Mesenteric fat pad (tissue), 1 donor: Measurements from ENCODE around the gene GOLGA6L24.

GRCh38 chr15:21344963-21345412 is 95.3 kb downstream of the POTEB3 start:
- PRO-cap: no peak

DNA sequence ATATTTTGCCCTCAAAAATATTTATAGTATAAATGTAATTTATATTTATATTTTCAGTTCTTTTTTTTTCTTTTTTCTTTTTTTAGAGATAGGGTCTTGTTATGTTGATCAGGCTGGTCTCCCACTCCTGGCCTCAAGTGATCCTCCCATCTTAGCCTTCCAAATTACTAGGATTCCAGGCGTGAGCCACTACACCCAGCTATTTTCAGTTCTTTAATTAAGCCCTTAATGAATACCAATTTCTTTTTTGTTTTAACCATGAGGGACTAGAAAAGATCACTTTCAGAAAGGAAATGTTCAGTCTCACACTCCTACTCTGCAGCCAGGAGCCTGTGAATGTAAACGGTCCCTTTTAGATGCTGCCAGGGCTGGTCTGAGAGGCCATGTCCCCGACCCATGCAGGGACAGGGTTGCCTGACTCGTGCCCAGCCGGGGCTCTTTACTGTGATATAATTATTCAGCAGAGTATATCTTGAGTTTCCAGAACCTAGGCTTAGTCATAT is 10.0 kb downstream of the NIPA1 start:
- PRO-cap: no peak

GRCh38 chr15:22891504-22891909 is 53.0 kb downstream of the NIPA2 start:
- PRO-cap: no peak

DNA sequence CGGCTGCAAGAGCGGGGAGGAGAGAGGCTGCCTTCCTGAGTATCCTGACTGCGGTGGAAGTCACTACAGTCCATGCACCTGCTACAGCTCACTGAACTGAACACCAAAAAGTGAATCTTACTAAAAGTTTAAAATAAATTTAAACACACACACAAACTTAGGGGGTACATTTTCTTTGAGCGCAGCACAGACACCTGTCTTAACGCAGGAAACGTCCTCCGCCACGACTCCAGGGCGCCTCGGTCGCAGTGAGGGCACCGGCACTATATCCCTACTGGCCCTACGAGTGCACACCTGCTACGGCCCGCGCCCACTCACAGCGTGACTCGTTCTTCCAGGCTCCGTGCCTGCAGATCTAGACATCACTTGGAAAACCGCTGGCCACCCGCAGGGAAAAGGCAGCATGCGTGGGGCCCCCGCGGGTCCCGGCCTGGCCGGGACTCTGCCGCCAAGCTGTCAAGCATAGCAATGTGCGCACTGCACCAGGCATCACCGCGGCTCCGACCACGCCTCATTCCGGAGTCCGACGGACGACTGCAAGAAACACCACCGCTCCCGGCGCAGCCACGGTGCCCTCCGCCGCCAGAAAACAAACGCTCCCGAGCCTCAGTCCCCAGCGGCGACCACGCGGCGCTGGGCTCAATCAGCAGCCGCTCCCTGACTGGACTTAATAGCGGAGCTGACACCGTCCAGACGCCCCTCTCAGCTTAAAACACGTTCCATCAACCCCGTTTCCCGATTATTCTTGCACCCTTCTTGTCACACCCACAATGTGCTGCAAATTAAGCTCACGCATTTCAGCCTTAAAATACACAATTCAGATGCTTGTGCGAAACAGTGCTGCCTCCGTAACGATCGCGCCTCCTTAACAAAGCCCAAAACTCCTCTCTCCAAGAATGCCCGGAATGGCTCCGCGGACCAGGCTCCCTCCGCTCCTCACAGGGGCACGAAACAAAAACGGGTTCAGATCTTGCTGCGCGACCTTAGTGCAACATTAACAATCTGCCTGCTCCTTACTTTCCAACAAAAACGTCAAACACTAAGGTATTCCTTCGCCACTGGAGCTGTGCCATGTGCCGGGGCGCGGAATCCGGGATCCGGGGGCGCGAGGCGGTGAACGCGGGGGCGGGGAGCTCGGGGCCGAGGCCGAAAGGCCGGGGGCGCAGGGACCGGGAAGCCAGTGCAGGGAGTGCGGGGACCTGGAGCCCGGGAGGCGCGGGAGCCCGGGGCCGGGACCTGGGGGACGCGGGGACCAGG is 873 bp downstream of the CYFIP1 start:
- PRO-cap: unidirectional peak, plus-strand start at position 514 of the sequence

DNA sequence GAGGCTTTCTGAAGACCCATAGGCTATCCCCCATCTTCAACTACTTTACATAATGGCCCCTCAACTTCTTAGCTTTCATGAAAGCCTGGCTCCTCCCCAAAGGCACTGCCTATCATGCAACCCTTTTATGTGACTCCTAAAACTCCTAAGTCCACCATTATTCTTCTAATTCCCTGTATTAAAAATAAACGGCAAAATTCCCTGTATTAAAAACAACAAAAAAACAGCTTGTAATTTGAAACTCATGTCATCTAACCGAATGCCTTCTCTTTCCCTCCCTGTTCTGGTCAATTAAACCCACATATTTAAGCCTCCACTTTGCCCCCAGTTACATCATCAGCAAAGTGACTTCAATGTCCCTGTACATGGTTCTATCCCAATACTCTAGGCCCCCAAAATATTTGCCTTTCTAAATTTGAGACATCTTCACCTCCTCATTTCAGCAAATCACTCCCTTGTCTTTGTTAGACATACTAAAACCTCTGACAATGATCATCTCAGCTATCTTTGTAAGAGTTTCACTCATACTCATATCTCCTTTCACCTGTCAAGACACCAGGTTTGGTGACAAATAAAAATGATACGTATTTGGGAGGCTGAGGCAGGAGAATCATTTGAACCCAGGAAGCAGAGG is 41.2 kb downstream of the UBE3A start:
- PRO-cap: no peak

- PRO-cap: no peak
These were observed 23.1 kb downstream of the UBE3A start for GRCh38 chr15:25415705-25416177.

- PRO-cap: no peak
These were observed 92.4 kb upstream of the UBE3A start for GRCh38 chr15:25531265-25531603.

DNA sequence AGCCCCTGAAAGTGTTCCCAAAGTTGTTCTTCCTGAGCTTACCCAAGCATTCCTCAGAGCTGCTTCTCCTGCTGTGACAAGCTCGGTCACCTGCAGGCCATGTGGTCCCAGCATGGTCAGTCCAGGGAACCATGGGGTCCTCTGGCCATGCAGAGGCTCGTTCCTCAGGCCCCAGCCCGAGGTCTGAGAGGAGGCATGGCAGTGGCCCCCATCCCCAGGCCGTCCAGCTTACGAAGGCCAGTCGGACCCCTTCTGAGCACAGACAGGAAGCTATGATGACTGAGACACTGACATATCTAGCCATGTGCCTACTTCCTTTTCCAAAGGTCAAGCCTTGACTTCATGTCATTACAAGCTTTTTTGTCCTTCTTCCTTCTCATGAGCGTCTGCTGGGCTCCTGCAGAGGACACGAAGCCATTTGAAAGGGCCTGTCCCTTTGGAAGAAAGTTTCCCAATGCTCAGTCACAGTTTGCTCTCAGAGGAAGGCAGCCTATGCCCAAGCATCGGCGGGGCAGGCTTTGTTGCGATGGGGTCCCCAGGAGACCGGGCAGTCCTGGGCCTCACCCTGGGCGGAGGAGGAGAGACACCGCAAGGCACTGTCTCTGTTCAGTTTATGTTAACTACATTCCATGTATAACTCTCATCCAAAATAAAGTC is 79.3 kb downstream of the ATP10A start:
- PRO-cap: no peak

GRCh38 chr15:25784926-25785935 is 77.9 kb downstream of the ATP10A start:
- PRO-cap: no peak

- PRO-cap: unidirectional peak, minus-strand start at chr15:25850476; unidirectional peak, minus-strand start at chr15:25850641
These were observed 12.8 kb downstream of the ATP10A start for GRCh38 chr15:25849969-25851151.

DNA sequence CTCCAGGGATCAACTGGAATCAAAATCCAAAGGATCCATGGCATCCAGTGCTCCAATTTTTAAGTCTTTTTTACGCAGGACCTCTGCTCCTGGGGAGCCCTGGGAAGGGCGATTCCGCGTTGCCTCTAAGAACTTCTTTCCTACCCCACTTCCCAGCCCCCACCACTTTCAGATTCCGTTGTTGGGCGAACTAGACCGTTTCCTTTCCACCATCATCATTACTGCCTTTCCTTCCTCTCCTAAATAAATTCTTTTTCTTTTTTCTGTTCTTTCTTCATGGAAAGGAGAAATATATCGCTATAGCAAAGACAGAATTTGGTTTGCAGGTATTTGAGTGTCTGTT is 528 bp upstream of the ATP10A start:
- PRO-cap: no peak

DNA sequence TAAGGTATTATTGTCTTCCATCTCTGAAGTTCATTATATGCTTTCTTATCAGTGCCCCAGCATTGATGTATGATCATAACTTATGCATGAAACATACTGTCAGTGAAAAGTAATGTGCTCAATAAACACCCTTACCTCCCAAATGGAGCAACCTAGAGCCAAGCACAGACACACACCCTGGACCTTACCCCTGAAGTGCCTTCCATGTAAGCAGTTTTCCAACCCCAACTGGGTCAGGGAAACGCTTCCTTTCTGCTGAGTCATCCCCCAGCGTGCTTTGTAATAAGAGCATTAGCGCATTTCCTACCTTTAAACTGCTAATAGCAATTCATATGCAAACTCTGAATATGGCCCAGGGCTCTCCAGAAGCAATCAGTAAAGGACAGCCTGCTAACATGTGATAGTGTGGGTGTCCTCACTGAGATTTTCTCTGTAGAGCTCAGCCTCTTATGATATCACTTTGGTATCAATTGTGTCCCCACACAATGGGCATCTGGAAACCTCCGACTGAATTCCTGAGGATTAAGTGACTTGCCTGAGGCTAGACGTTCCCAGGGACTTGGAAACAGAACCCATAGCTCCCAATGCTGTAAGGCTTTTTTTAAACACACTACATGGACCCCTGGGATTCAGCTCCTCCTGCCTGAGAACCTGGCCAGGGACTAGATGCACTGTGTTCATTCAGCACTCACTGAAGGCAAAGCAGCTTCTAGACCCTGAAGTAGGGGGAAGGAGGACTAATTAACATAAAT is 5.7 kb downstream of the GABRB3 start:
- PRO-cap: no peak

DNA sequence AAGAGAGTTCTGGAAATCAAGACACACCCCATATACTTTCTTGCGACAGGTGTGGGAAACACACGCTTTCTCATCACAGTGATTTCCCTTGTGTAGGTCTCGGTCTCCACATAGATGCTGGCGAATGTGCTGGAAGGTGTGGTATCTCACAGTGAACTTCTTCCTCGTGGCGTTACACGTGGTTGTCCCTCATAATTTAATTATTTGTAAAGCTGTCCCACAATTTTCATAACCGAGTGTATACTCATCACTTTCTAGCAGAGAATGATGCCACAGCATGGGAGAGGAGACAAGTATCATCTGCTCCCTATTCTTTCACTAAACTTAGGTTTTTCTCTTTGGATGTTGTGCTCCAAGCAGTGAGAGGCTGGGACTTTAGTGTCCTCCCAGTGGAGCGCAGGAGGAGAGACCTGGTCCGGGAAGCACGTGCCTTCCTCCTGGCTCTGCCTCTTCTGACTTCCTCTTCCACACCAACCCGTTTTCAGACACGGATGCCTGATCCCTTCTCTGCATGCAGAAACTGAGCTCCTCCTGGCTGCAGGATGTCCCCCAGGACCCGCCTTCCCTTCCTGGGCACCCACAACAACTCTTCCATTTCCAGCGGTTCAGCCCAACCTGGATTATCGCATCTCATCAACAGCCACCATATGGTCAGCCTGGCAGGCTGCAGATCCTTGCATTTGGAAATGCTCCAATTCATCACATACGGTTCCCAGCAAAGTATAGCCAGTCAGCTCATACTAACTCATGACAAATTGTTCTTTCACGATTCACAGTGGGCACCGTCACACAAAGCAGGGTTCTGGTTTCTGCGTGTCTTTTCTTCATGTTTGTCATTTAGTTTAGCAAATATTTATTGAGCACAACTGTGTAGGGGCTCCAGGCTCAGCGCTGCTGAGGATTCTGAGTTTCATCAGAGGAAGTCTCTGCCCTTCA is 124.7 kb downstream of the GABRG3 start:
- PRO-cap: no peak

DNA sequence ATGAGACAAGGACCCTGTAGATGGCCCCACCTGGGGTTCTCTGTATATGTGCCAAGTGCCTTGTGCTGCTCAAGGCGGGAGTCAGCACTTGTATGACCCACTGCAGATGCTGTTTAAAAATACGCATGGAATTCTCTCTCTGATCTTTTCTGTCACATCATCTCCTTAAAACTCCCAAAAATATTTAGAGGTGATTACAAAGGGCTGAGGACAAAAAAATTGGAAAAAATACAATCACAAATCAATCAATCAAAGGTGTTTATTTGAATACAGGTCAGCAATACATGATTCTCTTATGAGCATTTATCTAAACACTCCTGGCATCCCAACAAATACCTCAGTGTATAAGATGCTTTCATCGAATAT is 453.3 kb downstream of the OCA2 start:
- PRO-cap: no peak

GRCh38 chr15:28094380-28095529 is 4.4 kb downstream of the OCA2 start:
- PRO-cap: no peak

- PRO-cap: no peak
These were observed at the start of gene GOLGA6L24 for GRCh38 chr15:28358025-28358304. GOLGA6L24 (minus strand) TSS chr15:28358084.

- PRO-cap: no peak
These were observed 179.8 kb downstream of the NSMCE3 start for GRCh38 chr15:29089897-29090158.

GRCh38 chr15:29400719-29401206 is 131.1 kb upstream of the NSMCE3 start:
- PRO-cap: no peak

DNA sequence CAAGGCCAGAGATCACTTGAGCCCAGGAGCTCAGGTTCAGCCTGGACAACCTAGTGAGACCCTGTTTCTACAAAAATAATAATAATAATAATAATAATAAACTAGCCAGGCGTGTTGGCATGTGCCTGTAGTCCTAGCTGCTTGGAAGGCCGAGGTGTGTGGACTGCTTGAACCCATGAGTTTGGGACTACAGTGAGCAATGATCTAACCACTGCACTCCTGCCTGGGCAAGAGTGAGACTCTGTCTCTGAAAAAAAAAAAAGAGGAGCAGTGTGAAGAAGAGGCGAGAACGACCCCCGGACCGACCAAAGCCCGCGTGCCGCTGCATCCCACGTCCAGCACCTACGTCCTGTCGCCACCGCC is 91.9 kb downstream of the TJP1 start:
- PRO-cap: no peak

DNA sequence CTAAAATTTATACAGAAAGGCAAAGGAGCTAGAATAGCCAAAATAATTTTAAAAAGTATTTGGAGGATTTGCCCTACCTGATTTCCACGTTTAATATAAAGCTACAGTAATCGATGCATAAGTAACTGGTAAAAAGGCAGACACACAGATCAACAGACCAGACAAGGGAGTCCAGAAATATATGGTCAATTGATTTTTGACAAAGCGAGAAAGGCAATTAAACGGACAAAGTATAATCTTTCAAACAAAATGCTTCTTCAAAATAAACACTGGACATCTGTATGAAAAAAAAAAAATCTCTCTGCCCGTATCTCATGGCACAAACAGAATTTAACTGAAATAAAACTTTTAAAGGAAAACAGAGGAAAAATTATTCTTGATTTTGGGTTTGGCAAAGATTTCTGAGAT is 25.6 kb downstream of the TJP1 start:
- PRO-cap: no peak